SP-49 (cell line): ENCODE results near the gene SLK.

DNA sequence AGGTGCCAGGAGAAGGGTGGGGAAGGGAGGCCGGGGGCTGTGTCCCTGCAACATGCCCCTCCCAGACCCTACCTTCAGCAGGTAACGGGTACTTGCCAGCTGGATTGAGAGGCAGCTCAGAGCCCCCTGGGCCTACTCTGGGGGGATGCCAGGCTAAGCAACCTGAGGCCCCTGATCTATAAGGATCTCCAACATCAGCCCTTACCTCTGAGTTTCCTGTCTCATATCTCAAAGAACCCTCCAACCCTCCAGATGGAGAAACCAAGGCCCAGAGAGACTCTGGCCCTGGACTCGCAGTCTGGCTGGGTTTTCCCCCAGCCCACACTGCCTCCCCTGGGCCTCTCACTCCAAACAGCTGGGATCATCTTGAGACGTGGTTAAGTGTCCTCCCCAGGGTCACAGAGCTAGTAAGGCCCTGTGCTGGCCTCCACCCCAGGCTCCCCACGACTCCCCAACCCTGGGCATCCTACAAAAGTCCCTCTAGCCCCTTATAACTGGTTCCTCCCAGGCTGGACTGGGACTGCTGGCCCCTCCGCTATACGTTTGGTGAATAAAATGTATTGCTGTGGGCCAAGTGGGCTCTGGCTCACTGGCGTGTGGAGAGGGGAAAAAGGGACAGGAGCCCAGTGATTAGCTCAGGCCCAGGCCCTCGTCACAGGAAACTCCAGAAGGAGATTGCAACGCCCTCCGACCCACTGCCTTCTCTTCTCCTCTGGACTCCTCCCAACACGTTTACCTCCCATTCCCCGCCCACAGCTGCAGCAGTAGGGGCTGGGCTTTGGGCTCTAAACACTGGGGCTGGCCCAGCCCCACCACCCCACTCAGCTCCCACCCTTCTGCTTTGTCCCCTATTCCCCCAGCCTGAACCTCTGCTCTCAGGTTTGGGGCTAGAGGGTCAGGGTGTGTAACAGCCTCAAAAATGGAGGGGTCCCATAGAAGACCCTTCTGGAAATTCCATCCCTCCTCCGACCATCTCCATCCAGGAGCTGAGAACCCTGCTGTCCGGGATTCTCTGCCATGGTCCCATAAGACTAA is 173.7 kb downstream of the NEURL1 start:
- PRO-cap: no peak

GRCh38 chr10:103676559-103677782 is 178.4 kb downstream of the SH3PXD2A start:
- PRO-cap: no peak

GRCh38 chr10:103682036-103682697 is 173.2 kb downstream of the SH3PXD2A start:
- PRO-cap: no peak

GRCh38 chr10:103712233-103712567 is 143.2 kb downstream of the SH3PXD2A start:
- PRO-cap: no peak

DNA sequence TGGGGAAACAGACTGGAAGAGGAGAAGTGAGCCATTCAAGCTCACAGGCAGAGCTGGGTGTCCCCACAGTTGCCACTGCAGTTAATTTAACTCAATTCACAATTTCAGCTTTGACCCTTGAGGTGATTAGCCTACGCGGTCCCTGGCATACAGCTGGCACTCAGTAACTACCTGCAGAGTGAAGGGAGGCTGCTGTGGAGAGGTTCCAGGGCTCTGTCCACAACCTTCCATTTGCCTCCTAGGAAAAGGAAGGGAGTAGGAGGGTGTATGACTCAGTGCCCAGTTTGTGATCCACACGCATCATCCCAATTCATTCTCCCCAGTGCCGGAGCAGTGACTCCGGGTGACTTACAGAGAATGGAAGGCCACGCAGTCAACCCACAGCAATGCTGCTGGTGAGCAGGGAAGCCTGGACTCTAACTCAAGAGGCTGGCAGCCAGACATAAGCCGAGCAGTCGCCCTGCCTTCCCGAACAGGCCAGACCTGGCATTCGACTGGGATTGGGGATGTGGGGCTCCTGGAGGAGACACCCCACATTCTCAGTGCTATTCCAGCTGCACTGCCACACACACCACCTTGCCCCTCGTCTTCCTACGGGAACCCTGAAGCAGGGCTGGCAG is 140.0 kb downstream of the SH3PXD2A start:
- PRO-cap: no peak

DNA sequence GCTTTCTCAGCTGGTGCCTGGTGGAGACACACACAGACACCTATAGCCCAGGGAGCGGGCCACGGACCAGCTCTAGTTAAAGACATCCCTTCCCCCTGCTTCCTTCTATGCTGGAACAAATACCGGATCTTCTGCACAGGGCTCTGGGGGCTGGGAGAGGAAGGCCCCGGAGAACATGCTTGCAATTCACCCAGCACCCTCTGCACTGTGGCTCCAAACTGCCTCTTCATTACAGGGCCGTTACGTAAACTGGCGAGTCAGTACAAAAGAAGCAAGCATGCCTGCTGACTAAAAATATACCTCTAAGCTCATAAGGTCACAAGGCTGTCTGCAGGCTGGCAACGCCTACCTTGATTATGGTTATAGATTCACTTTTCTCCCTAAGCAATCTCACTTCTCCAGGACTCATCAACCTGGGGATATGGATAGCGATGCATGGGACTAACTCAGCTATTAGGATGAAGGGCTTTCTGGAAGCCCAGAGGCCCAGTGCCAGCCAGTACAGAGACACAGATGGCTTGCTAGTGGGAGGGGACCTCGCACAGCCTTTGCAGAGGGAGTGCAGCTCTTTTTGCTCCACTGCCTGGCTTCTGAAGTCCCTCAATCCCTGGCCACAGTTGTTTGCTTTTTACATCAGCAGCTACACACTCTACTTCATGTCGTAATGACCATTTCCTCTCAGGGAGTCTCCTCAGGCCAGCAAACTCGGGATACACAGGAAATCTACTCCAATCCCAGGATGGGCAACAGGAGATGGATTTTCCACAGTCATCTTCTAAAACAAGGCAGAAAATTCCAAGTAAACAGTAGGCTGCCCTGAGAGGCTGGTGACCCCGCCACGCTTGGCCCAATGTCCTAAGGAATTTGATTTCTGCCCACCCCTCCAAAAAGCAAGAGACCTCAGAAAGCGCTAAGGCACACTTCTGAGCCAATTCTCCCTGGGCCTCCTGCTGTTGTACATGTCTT is 96.1 kb downstream of the SH3PXD2A start:
- PRO-cap: unidirectional peak, minus-strand start at position 207 of the sequence

- PRO-cap: no peak
Observed at GRCh38 chr10:103784878-103785346, 70.5 kb downstream of the SH3PXD2A start.

- PRO-cap: no peak
Observed at GRCh38 chr10:103794132-103794894, 61.1 kb downstream of the SH3PXD2A start.

DNA sequence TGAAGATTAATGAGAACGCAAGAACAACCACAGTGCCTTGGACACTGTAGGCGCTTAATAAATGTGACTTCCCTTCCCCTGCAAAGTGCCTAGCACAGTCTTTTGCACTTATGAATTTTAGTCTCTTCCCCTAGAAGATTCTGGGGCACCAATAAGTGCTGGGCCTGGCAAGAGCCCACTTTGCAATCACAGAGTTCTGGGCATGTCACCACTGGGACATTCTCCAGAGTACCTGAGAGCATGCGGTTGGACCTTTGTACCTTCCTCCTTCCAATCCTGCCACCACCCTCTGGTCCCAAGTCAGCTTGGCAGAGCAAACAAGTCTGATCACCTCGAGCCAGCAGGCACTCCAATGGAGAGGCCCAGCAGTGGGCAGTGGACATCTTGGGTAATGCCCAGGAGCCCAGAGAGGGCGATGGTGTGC is 43.5 kb downstream of the SH3PXD2A start:
- PRO-cap: no peak

GRCh38 chr10:103828002-103828539 is 27.3 kb downstream of the SH3PXD2A start:
- PRO-cap: no peak

GRCh38 chr10:103831823-103832510 is 23.4 kb downstream of the SH3PXD2A start:
- PRO-cap: no peak

DNA sequence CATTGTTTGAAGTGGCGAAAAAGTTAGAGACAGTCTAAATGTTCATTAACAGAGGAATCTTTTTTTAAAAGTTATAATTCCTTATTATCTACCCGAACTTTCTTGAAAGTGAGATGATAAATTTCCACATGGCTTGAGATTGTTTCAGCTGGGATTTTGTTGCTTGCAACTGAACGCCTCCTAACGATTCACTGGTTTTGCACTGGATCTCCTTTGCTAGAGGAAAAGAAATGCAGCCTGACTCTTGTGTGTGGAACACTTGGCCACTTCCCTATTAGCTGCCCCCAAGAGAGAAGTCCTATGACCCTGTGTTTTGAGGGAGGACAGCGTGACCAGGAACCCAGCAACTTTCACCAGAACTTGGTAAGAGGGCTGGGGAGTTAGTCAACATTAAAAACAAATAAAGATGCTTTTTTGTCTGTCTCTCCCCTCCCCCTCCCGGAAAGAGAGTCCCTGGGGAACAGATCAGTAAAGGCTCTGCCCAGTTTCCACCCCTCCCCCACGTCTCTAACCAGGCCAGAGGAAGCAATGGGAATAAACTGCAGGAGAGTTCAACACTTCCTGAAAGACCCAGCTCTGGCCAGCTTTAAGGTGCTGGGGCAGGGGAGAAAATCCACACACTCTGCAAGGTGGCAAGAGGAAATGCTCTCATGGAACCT is 21.7 kb downstream of the SH3PXD2A start:
- PRO-cap: no peak

GRCh38 chr10:103967075-103968151 is at the start of gene SLK:
Gene SLK, plus strand, starts transcription at chr10:103967140.
- PRO-cap: bidirectional peak, plus-strand start at chr10:103967177, minus-strand start at chr10:103966989

- PRO-cap: no peak
Observed at GRCh38 chr10:103968152-103968471, 1.2 kb downstream of the SLK start.

DNA sequence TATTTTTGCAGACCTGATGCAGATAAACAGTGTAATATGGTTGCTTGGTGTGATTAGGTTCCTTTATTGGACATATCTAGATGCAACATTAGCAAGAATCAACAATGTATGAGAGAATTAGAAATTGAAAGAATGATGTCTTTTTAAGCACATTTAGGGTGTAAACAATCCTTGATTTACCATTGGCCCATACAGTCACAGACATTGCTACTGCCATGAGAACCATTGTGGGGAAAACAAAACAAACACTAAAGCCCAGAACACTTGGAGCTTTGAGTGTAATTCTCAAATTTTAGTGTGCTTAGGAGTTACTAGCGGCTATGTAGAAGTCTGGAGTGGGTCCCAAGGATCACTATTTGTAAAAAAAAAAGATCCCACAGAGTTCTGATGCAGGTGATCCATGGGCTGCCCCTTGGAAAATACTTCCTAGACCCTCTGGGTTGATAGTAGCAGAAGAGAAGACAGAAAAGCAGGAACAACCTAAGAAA is 36.8 kb downstream of the SLK start:
- PRO-cap: no peak

- PRO-cap: no peak
Observed at GRCh38 chr10:104004290-104004678, 37.3 kb downstream of the SLK start.

GRCh38 chr10:104008096-104008634 is 41.2 kb downstream of the SLK start:
- PRO-cap: no peak

GRCh38 chr10:104020285-104020680 is 53.3 kb downstream of the SLK start:
- PRO-cap: no peak

DNA sequence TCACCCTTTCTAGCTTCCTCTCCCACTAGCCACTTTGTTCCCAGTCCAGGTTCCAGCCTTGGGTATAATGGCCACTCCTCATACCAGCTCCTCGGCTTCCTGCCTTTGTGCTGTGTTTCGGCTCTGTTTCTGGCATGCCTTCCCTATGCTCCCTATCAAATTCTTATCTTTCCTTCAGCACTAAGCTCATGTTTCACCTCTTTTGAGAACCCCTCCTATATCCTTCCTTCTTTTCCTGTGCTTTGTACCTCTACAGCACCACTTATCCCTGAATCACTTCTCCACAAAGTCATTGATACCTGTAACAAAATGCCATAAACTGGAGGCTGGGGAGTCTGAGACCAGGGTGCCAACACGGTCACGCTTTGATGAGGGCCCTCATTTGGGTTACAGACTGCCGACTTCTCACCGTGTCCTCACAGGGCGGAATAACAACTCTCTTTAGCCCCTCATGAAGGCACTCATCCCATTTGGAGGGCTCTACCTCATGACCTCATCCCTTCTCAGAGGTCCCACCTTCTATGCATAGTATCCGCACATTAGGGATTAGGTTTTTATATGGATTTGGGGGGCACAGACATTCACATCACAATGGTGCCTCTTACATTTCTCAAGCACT is 57.6 kb downstream of the SLK start:
- PRO-cap: no peak

DNA sequence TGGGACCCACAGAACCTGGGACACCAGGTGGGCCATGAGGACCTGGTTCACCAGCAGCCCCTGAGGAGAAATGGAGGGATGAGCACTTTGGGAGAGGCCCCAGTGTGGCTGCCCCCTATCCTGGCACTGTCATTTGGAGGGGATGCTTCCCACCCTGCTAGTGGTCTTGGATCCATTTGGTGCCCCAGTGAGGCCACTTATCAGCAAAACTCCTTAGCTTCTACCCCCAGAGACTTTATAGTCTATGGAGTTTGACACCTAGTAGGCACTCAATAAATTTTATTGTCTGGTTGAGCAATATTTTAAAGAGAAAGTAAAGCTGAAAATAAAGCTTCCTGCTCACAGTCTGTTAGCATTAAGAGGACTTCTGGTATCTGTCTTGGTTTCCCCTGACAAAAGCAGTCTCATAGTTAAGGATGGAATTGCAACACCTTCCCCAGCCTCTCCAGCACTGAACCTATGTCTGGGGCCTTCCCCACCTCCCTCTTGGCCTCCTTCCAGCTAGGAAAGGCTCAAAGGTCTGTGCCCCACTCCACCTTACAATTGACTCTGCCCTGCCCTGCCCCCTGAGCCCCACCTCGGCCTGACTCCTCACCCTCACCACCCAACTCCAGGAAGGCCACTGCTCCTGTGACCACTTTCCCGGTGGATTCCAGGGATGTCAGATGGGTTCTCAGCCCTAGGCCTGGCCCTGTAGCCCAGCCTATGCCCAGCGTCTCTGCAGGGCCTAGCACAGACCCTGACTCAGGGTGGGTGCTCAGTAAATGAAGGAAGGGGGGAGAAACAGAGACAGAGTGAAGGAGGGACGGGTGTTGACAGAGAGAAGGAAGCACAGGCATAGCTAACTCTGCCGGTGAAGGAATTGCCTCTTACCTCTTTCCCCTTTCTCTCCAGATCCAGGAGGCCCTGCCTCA is 33.3 kb downstream of the COL17A1 start:
- PRO-cap: no peak